Measurements from ENCODE around the genes RMI1 and GOLM1.

DNA sequence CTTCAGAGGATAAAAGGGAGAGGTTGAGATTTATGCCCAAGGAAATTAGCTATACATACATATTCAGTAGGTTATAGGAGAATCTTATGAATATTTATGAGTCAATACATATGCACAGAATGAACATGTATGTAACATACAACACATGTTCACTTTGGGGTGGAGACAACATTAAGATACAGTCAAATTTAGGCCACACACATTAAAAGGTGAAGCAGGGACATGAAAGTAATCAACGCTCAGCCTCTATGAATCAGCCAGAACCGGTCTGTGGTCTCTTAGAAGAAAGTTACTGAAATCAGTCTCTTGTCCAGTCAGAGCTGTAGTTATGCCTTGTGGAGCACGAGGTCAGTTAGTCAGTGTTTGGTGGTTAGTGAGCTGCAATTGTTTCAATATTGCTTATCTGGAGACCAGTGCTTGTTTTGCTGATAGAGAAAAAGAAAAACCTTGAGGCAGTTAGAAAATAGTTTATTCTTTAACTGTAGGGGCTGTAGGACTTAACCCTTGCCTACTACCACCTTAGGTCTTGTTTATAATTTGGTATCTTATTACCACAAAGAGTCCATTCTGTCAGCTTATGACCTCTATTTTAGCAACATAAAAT, 157.8 kb upstream of the RASEF start:
- PRO-cap, result no peak

- PRO-cap, result no peak
These were observed 89.1 kb downstream of the FRMD3 start for GRCh38 chr9:83449040-83449647.

DNA sequence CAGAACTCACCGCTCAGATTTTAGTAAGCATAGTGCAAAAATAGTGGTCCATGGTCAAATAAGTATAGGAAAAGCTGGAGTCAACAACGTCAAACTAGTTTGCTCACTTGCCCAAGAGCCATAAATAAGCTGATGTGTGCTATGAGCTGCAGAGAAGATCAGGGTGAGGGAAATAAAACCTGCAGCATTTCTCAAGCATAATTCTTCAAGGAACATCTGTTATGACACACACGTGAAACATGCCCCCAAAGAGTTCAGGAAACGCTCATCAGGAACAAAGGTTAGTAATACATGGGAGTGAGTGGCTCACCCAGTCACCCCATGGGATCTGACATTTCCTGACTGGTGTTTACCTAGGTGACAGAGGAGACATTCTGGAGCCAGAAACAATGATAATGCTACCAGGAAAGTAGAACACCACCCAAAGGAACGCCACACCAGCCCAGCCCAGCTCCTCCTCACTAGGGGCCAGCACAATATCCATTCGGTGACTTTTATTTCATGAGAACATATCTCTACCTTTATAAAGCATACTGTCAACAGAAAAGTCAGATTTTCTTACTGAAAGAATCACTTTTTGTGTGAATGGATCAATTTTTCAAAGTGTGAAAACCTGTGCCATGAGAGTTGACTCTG, 66.0 kb downstream of the FRMD3 start:
- PRO-cap, result no peak

- PRO-cap, result no peak
These were observed 65.5 kb downstream of the FRMD3 start for GRCh38 chr9:83472763-83473109.

DNA sequence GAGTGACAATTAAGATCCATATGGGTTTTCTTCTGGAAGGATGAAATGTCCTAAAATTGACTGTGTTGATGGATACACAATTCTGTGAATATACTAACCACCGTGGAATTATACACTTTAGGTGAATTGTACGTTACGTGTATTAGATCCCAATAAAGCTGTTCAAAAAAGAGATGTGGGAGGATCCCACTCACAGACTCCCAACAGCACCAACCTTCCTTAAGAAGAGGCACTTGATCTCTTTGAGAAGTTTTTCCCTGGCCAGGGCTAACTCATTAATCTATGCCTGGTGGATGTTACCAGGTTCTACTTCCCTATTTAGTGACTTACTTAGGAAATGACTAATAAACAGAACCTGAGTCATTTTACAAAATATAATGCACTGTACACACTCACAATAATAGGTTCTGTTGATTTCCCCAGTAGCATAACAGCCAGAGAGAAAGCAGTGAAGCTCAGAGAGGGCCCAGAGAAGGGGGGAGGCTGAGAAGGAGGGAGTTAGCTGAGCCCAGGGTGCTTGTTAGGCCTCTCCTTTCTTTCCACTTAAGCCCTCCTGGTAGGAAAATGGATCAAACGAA, 27.2 kb downstream of the FRMD3 start:
- PRO-cap, result no peak

GRCh38 chr9:83669886-83670314, 37.9 kb downstream of the UBQLN1 start:
- PRO-cap, result no peak

DNA sequence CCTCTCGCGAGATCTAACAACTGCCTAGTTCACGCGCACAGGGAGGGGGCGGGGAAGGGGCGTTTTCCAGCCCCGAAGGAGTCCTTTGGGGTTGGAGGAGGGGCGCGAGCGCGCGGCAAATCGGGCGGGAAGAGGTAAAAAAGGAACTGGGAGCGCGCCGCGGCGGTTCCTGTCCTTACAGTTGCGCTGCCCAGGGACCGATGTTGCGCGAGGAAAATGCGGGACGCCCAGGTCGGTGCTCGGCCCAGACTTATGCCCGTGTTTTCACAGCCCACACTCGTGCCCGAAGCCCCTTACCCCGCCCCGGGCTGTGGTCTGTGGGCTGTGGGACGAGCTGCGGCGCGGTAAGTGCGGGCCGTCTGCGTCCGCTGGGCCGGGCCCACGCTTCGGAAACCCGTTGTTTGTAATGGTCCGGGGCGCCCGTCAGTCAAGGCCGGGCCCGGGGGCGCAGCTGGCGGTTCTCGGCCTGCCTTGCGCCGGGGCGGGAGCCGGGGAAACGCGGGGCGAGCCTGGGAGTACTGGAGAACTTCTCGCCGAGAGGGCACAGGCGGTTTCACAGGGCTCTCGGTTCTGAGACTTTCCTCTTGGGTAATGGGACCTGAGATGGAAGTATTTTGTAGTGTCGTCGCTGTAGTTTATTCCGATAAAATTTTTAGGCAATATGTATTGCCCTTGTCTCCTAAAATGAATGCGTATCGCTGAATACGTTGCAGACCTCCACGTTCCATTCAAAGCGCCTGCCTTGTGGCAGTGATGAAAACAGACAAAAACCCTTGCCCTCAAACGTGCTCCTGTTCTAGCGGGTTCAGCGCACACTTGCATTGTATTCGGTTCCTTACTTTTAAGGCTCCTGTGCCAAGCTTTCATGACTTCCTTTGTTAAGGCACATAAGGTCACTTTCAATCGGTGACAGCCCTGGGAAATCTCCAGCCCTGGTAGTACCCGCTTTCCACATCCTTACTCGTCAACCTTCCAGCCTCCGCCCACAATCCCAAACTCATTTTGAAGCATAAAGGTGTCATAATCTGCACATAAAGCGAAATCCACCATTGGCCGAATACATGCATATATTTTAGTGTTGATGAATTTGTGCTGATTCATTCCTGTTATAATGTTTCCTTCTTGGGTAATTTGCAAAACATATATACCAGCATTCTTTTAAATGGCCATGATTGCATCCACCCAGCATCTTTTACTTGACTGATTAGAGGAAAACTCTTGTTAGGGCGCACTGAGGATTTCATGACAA, at the start of gene RMI1:
RMI1 (plus strand) TSS at position 145 of the 1,249 bp plus-strand sequence.
- PRO-cap, result bidirectional peak, plus-strand start at position 137 of the sequence, minus-strand start outside the sequence

DNA sequence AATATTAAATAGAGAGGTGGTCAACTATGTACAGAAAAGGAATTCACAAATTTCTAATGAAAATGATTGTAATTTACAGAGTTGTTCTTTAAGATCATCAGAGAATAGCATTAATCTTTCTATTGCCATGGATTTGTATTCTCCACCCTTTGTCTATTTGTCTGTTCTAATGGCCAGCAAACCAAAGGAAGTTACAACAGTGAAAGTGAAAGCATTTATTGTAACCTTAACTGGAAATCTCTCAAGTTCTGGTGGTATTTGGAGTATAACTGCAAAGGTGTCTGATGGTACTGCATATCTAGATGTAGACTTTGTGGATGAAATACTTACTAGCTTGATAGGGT, 21.7 kb downstream of the RMI1 start:
- PRO-cap, result no peak

GRCh38 chr9:84170209-84171298, 170.0 kb downstream of the SLC28A3 start:
- PRO-cap, result no peak

GRCh38 chr9:84668066-84669067, 1.2 kb upstream of the NTRK2 start:
- PRO-cap, result unidirectional peak, minus-strand start at chr9:84668988

- PRO-cap, result no peak
These were observed 408.0 kb downstream of the NTRK2 start for GRCh38 chr9:85077629-85077836.

- PRO-cap, result no peak
These were observed 63.2 kb downstream of the GOLM1 start for GRCh38 chr9:86036131-86036551.

DNA sequence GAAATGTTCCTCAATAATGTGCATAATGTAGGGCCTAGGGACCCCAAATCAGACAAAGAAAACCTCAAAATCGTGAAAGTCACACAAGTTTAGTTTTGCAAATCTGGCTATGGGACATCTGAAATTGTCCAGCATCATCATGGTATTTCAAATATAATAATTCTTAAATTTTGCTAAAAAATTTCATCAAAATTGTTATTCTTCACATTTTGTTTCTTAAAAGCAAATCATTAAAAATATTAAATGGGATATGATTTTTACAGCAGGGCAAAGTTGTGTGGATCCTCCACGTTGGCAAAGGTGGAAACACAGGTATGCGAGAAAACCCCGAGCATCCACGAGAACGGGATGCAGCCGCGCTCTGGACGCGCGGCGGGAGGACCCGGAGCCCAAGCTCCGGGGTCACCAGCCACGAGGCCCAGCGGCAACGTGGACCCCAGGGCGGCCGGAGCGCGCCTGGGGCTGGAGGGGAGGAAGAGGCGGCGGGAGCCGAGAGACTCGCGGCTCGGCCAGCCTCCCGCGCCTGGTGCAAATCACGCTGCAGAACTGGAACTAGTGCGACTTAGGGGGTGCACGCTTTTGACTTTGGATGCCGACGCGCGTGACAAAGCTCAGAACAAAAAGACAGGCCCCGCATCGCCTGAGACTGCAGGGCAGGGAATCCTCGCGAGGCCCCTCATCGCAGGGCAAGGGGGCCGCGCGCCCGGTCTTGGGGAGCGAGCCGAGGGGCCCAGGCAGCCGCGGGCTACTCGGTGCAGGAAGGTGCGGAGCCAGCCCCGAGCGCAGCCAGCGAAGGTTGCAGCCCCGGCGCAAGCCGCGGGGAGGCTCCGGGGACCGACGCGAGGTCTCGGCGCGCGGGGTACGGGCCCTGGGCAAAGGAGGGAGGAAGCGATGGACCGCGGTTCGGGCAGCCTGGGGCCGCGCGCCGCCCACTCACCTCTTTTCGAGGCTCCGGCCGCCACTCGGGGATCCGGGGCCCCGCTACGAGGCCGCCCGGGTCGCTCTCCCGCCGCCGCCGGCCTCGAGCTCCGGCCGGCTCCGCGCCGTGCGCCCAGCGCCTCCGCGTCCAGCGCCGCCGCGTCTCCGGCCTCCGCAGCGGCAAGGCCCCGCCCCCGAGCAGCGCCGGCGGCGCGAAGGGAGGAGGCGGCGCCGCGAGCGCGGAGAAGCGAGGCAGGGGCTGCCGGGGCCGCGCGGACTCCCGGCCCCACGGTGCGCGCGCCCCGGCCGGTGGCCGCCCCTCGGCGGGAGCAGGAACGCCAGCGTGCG, at the start of gene GOLM1:
GOLM1 (minus strand) TSS at position 1,085 of the 1,266 bp plus-strand sequence.
- PRO-cap, result bidirectional peak, plus-strand start at position 1,128 of the sequence, minus-strand start at position 1,020 of the sequence

DNA sequence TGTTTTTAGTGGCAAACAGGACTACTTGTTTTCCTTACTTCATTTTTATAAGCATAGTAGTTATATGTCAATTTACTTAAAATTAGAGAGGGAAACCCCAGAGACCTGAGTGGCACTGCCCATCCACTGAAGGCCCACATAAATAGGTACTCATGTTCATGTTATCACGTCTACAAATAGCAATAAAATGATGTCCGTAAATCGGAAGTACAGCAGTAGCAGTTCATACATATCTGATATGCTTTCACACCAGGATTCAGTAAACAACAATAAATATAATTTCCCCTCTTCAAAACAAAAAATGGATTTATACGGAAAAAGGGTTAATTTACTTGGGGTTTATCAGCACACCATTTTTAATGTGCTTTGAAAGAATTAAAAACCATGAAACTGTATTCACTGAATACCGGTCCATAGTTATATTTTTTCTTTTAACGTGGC, 5.7 kb upstream of the ISCA1 start:
- PRO-cap, result no peak

GRCh38 chr9:86575933-86576198, 221.7 kb upstream of the TUT7 start:
- PRO-cap, result no peak

DNA sequence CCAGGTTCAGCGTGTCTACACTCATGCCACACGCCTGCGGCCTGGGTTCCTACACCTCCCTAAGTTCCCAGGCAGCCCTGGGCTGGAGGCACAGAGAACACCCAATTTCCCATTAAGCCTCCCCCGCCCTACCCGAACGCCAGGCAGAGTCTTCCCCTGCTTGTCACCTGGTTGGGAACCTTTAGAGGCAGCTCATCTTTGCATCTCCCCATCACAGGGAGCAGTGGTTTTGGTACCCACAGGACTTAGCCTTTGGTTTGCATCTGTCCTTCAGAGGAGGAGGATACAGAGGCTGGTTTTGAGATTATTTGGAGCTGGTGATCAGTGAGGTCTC, 196.5 kb downstream of the GAS1 start:
- PRO-cap, result no peak

DNA sequence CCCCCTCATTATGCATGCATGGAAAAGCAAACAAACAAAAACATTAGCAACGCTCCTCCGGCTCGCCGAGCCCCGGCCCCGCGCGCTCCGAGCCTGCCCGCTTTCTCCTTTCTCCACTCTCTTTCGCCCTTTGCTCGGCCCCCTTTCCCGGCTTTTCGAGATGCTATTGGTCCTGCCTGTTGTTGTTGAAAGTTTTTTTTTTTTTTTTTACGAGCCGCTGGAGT, 181 bp upstream of the GAS1 start:
- PRO-cap, result bidirectional peak, plus-strand start outside the sequence, minus-strand start at position 70 of the sequence

DNA sequence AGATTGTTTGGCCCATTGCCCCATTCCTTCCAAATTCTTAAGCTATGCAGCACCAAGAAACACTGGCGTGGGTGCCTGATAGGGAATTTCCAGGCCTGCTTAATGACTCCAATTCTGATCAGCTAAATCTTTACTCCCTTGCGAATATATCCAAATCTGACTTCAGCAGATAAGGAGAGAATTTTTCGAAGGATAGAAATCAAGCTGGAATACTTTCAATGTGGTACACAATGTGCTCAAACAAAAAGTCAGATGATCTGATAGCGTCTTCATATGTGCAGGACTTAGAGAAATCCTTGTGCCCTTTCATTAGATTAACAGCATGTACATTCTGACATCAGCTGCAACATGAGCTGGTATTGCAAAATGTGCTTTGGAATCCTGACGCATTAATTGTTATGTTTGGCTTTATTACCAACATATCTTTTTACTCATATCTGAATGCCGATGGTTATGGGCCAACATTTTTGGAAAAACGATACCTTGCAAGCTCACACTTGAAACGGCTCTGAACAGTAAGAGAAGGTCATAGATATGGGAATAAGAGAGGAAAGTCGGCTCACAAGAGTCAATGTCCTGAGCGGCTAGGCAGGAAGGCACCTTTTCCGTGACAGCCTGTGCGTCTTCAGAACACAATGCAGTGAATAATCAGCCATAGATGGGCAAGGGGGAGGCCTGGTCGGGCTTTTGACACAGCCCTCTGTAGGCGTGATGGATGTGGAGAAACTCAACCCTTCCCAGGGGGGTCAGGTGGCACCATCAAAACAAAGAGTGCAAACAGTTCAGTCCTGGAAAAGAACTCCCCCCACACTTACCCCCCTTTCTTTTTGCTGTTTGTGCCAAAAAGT, 36.3 kb upstream of the GAS1 start:
- PRO-cap, result no peak

DNA sequence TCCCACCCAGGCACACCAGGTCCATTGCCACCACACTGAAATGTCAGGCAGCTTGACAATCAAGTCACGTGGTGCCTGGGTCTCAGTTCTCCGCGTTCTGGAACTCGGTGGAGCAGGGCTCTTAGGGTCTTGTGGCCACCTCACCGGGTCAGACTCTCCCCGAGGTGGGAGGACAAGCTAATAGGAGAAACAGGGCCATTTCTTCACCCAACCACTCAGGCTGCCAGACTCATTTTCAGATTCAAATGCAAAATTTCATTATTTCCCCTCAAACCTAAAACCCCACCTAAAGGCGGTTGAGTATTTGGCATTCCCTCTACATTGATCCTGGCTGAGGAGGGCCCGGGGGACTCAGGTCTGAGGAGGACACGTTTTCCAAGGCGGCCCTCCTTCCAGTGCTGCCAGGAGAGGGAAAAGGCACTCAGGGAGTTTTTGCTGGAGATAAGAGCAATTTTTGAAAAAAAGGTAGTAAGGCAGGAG, 200.6 kb upstream of the GAS1 start:
- PRO-cap, result no peak

- PRO-cap, result no peak
These were observed 21.0 kb downstream of the DAPK1 start for GRCh38 chr9:87518603-87519194.

Data from ascending aorta (tissue), 1 donor.